Subcutaneous adipose tissue (tissue), 3 donors: ENCODE measurements around the gene EVL.

- PRO-cap = no peak
- RAMPAGE, long total RNA, 3 experiments = start-site peak on the plus strand in 3 of 3 experiments, at chr14:100065372-100065446 at its widest, 40 to 597 reads per replicate
Measured at GRCh38 chr14:100064813-100065651, at the start of gene EVL. TSS of gene EVL (plus strand) at chr14:100065422.

DNA sequence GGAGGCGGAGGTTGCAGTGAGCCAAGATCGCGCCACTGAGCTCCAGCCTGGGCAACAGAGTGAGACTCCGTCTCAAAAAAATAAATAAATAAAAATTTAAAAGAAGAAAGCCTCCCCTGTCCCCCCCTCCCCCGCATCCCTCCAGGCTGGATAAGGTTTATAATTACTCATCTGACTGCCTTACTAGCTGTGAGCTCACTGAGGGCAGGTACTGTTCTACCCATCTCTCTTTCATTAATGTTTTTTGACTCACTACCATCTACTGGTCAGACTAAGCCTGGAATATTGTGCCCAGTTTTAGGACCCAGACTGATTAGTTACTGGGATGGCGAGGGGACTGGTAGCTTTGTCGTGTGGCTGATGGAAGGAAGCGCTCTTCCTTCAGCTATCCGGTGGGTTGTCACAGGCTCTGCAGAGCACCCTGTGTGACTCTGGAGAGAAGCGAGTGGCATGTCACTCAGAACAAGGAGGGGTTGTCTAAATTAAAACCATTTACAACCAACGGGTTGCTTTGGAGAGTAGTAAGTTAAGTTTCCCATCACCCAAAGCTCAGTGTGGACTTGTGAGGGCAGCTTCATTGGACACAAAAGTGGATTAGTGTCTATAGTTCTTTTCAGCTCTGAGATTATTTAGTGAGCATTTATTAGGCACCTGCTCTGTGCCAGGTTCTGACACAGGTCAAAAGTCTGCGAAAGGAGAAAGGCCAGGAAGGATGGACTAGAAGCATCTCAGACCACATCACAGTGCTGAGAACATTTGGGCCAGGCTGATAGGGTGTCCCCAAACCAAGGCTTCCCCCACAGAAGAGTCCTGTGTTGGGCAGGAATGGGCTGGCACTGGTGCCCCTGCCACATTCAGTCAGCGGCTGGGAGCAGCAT is 17.1 kb downstream of the EVL start:
- PRO-cap = no peak
- RAMPAGE, long total RNA, 3 experiments = no peak in any of the 3 experiments

DNA sequence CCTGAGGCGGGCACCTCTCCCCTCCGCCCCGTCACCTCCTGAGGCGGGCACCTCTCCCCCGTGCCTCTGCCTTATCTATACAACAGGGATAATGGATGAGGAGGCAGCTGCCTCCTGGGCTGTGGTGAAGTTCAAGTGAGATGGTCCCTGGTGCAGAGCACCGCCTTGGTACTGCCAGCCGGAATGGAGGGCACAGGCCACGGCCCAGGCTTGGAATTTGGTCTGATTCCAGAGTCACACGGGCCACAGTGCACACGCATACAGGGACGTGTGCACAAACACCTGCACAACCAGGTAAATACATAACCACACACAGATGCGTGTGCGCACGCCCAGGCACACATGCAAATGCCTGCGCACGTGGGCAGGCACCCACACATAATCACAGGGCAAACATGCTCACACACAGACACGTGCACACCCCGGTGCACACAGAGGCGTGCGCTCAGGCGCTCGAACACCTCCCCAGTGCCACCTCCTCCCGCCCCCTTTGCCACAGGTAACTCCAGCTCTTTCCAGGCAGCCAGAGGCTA is 11.5 kb downstream of the DEGS2 start:
- PRO-cap = no peak
- RAMPAGE, long total RNA, 3 experiments = no peak in any of the 3 experiments

GRCh38 chr14:100207618-100208070 is 31.3 kb upstream of the YY1 start:
- PRO-cap = no peak
- RAMPAGE, long total RNA, 3 experiments = no peak in any of the 3 experiments

- PRO-cap = no peak
- RAMPAGE, long total RNA, 3 experiments = no peak in any of the 3 experiments
Measured at GRCh38 chr14:100234542-100234864, 4.4 kb upstream of the YY1 start.

DNA sequence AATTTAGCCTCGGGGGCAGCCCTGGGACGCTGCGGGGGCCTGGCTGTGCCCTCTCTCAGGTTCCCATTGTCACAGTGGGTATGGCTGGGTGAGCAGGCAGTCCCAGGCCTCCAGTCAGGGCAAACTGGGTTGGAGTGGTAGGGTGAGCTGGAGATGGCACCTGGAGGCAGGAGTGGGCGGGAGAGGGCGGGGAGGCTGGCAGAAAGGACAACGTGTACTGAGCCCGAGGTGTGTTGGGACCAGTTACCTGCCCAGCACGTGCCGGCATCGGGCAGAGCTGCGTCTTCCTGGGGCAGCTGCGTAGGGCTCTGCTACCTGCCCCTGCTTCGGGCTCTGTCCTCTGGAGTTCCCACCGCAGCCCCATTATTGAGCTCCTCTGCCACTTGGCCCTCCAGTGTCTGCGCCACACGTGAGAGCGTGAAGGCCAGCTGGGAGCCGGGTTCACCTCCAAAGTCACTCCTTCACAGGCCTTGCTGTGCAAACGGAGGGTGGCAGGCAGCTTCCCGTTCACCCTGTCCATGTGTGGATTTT is 7.6 kb upstream of the SLC25A29 start:
- PRO-cap = no peak
- RAMPAGE, long total RNA, 3 experiments = no peak in any of the 3 experiments

DNA sequence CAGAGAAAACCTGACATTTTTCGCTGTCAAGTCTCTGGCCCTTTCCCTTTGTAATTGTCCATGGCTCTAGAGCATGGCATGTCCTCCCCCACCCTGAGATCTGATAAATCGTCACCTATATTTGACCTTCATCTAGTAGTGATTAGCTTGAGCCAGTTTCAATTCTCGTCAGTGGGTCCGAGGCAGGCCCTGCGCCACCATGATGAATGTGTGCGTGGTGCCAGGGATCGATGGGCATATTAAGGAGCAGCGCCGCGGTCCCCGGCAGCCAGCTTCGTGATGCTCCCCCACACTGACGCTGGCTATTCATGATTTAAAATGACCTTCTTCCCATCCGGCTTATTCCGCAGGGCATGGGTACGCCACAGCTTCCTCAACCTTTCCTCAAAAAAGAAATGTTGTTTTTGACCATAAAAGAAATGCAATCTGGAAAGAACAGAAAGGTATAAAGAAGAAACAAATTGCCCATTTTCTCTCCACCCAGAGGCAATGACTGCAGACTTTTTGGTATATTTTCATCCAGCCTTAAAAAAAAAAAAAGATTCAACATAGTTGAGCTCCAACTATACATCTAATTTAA is 14.9 kb downstream of the WDR25 start:
- PRO-cap = no peak
- RAMPAGE, long total RNA, 3 experiments = no peak in any of the 3 experiments

- PRO-cap = no peak
- RAMPAGE, long total RNA, 3 experiments = no peak in any of the 3 experiments
Measured at GRCh38 chr14:100397996-100398389, 21.7 kb downstream of the WDR25 start.

DNA sequence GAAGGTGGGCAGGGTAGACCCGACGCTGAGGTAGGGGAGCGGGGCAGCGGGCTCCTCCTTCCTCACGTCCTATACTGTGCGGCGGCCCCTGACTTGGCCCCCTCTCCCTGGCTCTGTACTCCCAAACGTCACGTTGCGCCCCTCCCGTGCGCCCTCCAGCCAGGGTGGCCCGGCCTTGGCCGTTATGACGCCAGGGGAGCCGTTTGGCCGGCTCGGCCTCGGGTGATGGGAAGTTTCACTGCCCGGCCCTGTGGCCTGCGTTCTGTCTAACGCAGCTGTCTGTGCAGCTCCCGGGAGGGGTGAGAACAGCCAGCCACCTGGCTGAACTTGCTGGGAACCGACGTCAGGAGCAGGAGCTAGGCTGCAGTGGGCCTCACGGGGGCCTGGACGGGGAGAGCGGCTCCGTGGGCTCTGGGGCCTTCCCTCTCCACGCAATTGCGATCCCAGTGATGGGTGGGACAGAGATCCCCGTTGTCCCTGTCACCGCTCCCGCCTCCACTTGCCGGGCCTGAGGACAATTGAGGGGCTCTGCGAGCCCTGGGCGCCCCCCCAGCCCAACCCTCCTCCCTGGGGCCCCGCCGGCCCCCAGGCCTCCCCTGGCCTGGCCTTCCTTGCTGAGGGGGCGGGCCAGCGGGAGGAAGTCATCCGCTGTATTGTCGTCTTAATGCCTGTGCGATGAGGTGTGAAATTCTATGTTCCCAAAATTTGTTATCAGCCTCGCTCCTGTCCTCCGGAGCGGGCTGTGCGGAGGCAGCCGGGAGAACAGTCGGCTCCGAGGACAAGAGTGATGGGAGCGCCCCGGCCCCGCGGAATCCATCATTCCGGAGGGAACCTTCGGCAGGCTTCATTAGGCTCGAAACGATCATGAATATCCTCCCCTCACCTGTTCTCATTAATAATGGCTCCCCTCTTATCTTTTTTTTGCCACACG is 17.6 kb upstream of the DLK1 start:
- PRO-cap = no peak
- RAMPAGE, long total RNA, 3 experiments = no peak in any of the 3 experiments

DNA sequence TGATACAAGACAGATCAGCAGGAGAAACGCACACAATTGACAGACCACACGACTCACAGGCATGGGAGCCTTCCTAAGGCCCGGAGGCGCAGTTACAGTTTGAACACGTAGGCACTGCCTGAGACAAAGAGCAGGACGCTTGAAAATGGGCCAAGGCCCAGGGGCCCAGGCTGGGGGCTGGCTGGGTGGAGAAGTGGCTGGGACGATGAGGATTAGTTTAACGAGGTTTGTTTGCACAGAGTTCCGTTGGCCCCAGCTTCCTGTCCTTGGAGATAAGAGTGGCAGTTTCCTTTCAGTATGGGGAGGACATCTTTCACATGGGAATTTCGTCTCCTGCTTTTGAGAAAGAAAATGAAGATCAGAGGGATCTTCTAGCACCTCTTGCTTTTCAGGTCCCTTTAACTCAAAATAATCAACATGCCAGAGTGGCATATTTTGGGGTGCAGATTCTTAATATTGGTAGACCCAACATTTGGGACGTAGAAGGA is 44.5 kb downstream of the DLK1 start:
- PRO-cap = no peak
- RAMPAGE, long total RNA, 3 experiments = no peak in any of the 3 experiments

GRCh38 chr14:100864529-100865255 is 38.8 kb downstream of the RTL1 start:
- PRO-cap = no peak
- RAMPAGE, long total RNA, 3 experiments = no peak in any of the 3 experiments

- PRO-cap = no peak
- RAMPAGE, long total RNA, 3 experiments = no peak in any of the 3 experiments
Measured at GRCh38 chr14:101480512-101481071, 280.9 kb upstream of the PPP2R5C start.

DNA sequence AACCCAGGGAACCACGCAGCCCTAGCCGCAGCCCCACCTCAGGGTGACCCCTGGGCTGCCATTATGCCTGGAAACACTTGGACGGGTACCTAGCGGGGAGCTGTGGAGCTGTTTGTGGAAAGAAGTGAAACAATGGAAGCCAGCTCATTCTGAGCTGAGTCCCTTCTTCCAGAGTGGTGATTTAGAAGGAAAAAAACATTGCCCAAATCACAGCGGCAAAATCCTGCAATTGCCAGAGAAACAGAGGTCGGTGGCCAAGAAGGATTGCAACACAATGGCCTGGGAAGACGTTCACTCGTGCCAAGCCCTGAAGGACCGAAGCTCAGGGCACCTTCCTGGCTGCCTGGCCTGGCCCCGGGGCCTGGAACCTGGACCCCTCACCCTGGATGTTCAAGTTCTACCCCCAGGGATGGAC is 240.6 kb upstream of the PPP2R5C start:
- PRO-cap = unidirectional peak, minus-strand start at position 178 of the sequence
- RAMPAGE, long total RNA, 3 experiments = no peak in any of the 3 experiments

- PRO-cap = no peak
- RAMPAGE, long total RNA, 3 experiments = no peak in any of the 3 experiments
Measured at GRCh38 chr14:101765970-101766749, 4.7 kb downstream of the PPP2R5C start.

DNA sequence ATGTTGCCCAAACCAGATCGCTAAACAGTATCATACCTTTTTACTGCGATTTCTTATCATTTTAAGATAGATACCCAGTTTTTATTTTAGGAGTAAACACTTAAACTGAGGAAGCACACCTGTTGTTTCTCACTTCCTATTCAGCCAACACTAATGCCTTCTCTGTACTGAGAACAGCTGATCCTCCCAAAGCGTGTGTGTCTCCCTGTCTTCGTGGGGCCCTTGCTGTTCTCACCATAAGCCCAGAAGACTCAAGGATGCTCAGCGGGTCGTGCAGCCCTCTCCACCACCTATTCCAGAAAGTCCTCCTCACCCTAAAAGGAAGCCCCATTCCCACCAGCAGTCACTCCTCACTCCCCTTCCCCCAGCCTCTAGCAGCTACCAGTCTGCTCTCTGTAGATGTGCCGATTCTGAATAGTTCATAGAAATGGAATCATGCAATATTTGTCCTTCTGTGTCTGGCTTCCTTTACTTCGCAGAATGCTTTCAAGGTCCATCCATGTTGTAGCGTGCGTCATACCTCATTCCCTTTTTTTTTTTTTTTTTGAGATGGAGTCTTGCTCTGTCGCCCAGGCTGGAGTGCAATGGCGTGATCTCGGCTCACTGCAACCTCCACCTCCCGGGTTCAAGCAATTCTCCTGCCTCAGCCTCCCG is 15.0 kb downstream of the PPP2R5C start:
- PRO-cap = no peak
- RAMPAGE, long total RNA, 3 experiments = no peak in any of the 3 experiments

DNA sequence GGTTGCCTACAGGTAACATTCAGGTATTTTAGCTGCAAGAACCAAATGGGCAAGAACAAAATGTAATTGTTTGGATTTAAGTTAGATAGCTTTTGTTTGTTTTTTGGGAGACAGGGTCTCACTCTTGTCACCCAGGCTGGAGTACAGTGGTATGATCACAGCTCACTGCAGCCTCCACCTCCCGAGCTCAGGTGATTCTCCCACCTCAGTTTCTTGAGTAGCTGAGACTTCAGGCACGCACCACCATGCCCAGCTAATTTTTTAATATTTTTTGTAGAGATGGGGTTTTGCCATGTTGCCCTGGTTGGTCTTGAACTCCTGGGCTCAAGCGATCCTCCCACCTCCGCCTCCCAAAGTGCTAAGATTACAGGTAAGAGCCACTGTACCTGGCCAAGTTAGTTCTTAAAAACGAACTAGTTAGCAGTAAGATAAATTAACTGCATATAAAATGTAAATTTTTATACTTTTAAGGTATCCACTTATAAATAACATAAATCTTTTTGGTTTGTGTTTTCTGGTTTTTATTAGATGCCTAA is 49.8 kb downstream of the PPP2R5C start:
- PRO-cap = no peak
- RAMPAGE, long total RNA, 3 experiments = no peak in any of the 3 experiments

DNA sequence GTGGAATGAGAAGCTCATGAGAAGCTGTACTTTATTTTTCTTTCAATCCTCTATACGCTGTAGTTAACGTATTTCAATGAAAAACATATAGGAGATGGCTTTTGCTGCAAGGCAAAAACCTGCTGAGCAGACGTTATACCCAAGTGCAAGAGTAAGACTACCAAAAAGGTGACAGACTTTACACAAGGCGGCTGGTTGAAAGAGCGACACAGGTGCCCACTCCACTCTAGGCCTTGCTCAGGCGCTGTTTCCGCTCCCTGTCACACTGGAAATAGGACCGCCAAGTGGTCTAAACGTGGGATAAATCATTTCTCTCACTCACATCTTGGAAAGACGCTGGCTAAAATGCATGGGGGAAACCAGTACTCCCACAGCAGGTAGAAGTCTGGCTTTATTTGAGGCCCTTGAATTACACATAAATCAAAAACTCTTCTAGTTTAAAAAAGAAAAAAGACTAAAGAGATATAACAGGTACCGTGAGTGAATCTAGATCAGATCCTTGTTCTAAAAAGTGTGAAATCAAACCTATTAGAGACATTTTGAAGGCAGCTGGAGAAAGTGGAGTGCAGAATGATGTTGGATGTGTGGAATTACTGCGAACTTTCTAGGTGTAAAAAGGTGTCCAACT is 54.6 kb downstream of the PPP2R5C start:
- PRO-cap = no peak
- RAMPAGE, long total RNA, 3 experiments = no peak in any of the 3 experiments

DNA sequence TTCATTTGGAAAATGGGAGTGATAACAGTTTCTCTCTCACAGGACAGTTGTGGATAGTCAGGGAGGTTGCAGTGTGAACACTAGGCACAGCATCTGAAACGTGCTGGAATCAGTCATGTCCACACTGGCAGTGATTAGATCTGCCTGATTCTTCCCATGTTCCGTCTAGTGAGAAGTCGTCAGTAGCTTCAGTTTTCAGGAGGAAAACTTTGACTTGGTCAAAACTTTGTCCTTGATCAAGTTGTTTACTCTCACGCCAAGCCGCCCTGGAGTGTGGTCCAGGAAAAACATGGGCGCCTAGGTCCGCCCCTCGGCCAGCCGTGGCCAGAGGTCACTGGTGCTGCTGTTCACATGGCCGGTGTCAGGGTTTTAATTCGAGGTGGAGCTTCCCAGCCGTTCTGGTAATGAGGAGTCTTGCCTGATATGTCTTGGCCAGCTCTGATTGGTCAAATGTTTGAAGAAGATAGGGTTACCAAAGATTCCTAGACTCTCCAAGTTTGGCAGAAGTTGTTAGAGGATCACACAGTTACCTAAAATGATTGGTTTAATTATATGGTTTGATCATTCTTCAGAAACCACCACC is 71.5 kb downstream of the PPP2R5C start:
- PRO-cap = no peak
- RAMPAGE, long total RNA, 3 experiments = no peak in any of the 3 experiments

GRCh38 chr14:101837944-101838361 is 76.4 kb downstream of the PPP2R5C start:
- PRO-cap = no peak
- RAMPAGE, long total RNA, 3 experiments = no peak in any of the 3 experiments

DNA sequence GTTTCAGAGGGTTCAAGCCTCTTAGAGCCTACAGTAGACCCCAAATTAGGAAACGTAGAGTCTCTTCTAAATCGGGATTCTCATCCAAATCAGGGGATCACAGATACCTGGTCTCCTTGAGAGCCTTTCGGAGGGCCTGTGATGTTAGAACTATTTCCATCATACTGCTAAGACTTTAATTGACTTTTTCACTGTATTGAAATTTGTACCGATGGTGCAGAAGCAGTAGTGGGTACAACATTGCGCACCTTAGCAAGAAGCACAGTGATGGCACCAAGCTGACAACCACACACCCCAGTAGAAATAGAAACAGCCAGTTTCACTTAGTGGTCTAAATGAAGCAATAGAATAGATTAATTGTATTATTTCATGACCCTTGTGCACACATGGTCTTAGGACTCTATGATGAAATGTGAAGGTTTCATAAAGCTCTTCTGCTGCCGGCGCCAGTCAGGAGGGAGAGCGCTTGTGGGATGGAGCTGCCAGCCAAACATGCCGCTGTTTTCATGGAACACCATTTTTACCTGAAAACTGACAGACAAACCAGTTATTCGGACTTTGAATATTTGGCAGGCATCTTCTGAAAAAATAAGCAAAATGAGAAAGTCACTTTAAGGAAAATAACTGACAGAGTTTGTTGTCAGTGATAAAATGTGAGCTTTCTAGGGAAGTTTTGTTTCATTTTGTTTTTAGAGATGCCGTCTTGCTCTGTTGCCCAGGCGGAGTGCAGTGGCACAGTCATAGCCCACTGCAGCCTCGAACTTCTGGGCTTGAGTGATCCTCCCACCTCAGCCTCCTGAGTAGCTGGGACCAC is 99.9 kb downstream of the PPP2R5C start:
- PRO-cap = no peak
- RAMPAGE, long total RNA, 3 experiments = no peak in any of the 3 experiments